ENCODE measurements around a stretch of chr21.

DNA sequence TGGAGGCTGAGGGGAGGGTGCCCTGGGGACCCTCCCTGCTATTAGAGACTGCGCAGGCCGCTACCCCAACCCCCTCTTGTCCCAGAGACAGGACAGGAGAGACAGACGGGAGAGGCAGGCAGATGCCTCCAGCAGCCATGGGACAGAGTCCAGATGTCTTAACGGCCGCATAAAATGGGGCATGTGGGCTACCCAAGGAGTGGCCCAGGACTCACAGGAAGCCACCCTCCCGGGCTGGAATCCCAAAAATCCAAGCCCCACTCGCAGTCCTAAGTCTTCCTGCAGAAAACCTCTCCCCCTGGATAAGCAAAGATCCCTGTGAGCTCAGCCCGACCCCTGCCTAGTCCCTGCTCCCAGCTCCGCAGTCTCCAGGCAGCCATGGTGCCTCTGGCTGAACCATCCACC is 43.6 kb upstream of the COL18A1 start:
- PRO-cap: no peak
- RAMPAGE, long total RNA: no peak

DNA sequence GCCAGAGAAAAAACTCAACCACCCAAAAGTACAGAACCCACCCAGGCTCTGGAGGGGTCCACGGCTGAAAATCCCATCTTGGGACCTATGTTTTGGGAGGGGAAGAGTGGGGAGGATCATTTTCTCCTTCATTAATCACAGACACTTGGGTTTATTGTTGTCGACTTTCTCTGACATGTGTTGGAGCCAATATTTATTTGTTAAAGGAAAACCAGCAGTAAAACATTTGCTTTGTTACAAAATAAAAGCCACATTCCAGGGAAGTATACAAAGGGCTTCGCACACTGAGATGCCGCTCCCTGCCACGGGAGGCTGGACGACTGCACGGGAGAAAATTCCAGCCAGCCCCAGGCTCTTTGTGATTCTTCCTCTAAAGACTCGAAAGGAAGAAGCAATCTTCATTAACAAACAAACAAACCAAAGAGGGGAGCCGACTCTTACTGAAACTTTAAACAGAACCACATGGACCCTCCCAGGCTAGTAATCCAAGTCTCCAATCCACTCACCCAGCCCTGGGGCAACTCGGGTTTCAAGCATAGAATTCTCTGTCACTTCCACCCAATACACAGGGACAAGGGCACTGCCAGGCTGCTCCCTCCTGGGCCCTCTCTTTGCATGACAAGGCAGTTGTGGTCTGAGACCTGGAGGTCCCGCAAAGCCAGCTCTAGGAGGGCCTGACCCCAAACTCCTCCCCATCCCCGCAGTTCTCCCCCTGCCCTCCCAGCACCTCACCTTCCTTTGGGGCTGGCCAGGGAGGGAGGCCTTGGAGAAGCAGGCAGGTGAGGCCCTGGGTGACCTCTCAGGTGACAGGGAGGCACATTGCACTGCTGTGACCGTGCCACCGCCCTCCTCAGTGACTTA is 26.7 kb upstream of the COL18A1 start:
- PRO-cap: no peak
- RAMPAGE, long total RNA: no peak

DNA sequence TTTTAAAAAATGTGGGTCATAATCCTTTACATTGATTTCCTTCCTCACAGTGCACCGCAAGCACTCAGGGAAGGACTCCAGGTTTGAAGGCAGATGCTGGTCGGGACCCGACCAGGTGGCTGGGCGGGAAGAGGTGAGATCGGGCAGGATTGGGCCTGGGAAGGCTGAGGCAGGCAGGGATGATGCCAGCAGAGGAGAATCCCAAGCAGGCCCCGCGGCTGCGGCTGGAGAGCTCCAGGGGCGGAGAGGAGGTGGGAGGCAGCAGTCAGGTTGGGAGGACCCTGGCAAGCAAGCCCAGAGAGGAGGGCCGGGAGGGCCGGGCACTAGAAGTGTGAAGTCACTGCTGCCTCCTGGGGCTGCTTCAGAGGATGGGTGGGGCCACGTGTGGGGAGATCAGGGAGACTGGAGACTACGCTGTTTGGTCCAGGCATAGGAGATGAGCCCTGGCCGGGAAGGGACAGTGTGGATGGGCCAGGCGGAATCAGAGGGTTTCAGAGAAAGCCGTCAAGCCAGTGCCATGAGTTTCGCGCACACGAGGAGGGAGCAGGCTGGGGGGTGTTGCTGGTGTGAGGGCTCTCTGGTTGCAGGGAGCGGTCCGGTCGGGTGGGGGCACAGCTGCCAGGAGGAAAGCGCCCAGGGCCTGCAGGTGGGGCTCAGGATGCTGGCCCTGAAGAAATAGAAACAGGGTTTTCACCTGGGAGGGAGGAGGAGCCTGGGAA is 976 bp upstream of the COL18A1 start:
- PRO-cap: bidirectional peak, plus-strand start at position 364 of the sequence, minus-strand start at position 226 of the sequence
- RAMPAGE, long total RNA: no peak

GRCh38 chr21:45504132-45504629 is 38.1 kb downstream of the SLC19A1 start:
- PRO-cap: no peak
- RAMPAGE, long total RNA: no peak

- PRO-cap: no peak
- RAMPAGE, long total RNA: no peak
Observed at GRCh38 chr21:45509809-45510467, 32.3 kb downstream of the SLC19A1 start.

DNA sequence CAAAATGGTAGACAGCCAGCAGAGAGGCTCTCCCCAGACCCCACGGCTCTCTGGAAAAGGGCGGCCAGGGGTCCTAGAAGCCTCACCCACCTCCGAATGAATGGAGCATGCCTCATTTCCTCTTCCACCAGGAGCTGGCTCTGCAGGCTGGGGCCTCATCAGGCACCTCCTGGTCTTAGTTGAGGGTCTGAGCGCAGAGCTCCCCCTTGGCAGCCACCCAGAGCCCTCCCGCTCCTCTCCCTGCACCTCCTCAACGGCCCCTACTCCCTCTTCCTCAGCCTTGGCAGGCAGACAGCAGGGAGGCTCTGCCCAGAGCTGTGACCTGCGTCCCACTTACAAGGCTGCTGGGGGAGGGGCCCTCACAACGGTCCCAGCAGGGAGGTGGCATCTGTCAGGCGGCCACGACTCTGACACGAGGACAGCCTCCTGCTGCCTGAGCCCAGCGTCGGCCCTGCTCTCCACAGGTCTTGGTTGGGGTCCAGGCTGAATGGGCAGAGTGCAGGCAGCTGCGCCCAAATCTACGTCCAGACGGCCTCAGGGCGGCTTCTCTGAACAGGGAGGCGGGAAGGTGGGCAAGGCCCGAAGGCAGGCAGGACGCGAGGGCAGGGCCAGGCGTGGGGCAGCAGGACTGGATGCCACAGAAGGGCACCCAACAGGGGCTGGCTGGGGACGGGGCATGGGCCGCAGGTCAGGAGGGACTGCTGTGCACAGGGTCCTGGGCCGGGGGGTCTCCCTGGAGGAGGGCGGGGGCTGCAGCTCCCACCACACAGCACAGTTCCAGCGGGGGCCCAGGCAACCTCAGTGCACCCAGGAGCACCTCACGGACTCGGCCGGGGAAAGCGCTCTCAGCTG is 7.6 kb downstream of the SLC19A1 start:
- PRO-cap: no peak
- RAMPAGE, long total RNA: no peak

DNA sequence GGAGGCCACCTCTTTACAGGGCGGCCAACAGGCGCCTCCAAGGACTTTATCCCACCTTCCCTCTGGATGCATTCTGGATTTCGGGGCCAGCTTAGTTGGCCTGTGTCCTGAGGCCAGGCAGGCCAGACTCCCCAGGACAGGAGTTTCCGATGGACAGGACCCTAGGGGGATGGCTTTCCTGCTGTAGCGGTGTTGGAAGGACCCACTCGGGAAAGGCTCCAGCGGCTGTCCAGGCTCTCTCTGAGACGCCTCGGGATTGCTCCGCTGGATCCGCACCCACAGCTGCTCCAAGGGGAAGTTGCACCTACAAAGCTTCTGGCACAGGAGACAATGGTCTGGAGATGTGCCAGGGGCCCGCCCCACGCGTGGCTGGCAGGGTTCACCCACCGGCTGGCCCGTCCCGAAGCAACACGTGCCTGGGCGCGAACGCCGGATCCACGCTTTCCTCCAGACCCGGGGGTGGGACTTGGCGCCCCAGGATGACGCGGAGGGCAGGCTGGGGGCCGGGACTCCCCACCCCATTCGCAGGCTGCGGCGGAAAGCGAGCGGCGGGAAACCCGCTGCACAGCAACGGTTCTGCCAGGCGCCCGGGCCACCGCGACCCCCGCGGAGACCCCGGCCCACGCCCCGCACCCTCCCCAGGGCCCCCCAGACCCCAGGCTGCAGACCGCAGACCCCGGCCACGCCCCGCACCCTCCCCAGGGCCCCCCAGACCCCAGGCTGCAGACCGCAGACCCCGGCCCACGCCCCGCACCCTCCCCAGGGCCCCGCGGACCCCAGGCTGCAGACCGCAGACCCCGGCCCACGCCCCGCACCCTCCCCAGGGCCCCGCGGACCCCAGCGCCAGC is 616 bp downstream of the SLC19A1 start:
- PRO-cap: unidirectional peak, plus-strand start at position 521 of the sequence
- RAMPAGE, long total RNA: no peak

DNA sequence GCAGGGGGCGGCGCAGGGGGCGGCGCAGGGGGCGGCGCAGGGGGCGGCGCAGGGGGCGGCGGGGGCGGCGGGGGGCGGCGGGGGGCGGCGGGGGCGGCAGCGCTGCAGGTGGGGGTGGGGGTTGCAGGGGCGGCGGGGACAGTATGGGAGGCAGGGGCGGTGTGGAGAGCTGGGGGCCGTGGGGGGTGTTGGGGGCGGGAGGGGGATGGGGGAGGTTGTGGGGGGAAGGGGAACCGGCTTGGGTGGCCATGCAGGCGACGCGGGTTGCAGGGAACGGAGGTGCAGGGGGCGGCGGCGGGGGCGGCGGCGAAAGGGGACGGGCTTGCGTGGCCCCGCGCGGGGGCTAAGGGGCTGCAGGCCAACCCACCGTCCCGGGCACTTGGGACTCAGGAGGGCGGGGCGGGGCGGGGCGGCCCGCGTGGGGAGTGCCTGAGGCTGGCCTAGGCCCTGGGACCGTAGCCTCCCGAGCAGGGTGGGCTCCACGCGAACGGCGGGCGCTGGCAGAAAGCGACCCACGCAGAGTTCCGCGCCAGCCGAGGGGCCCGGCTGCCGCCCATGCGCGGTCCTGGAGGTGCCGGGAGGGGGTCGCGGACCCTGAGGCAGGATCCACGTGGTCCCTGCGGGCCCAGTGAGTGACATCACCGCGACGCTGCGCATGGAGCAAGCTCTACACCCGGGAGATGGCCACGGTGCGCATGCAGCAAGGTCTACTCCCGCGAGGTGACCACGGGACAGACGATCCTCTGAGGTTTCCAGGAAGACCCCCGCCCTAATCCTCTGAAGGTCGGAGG is 13.2 kb upstream of the SLC19A1 start:
- PRO-cap: unidirectional peak, plus-strand start at position 218 of the sequence; bidirectional peak, plus-strand start at position 253 of the sequence, minus-strand start at position 275 of the sequence; bidirectional peak, plus-strand start at position 664 of the sequence, minus-strand start at position 567 of the sequence
- RAMPAGE, long total RNA: no peak

- PRO-cap: no peak
- RAMPAGE, long total RNA: no peak
Observed at GRCh38 chr21:45562735-45563415, 20.6 kb upstream of the SLC19A1 start.

- PRO-cap: no peak
- RAMPAGE, long total RNA: no peak
Observed at GRCh38 chr21:45820594-45821099, 160.9 kb upstream of the COL6A1 start.

- PRO-cap: no peak
- RAMPAGE, long total RNA: no peak
Observed at GRCh38 chr21:45894007-45895047, 87.2 kb upstream of the COL6A1 start.

- PRO-cap: bidirectional peak, plus-strand start at chr21:45950924, minus-strand start at chr21:45950867
- RAMPAGE, long total RNA: no peak
Observed at GRCh38 chr21:45950707-45951203, 30.8 kb upstream of the COL6A1 start.

DNA sequence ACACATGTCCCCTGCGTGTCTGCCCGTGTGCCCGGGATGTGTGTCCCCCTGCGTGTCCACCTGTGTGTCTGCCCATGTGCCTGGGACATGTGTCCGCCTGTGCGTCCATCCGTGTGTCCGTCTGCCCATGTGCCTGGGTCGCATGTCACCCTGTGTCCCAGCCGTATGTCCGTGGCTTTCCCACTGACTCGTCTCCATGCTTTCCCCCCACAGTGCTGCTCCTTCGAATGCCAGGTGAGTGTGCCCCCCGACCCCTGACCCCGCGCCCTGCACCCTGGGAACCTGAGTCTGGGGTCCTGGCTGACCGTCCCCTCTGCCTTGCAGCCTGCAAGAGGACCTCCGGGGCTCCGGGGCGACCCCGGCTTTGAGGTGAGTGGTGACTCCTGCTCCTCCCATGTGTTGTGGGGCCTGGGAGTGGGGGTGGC is 5.7 kb downstream of the COL6A1 start:
- PRO-cap: no peak
- RAMPAGE, long total RNA: start-site peak on the plus strand centred at position 225 of the sequence, 20 bp wide, 191 reads; start-site peak on the plus strand centred at position 345 of the sequence, 50 bp wide, 150 reads

- PRO-cap: no peak
- RAMPAGE, long total RNA: no peak
Observed at GRCh38 chr21:46006174-46006563, 24.6 kb downstream of the COL6A1 start.

DNA sequence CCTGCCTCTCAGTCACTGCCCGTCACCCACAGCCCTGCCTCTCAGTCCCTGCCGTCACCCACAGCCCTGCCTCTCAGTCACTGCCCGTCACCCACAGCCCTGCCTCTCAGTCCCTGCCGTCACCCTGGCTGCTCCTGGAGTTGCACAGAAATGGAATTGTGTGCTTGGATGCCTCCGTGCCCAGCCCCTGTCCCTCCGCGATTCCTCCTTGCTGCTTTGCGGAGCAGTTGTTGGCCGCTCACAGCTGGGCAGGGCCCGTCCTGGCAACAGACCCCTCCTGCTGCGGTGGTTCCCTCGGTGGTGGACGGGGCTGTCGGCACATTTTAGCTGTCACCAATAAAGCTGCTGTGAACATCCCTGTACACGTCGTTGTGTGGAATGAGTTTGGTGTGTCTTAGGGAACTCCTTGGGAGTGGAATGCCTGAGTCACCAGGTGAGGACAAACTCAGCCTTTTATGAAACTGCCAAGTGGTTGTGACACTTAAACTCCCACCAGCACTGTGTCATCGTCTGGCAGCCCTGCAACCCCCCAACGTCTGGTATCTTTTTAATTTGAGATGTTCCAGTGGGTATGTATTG is 44.8 kb upstream of the COL6A2 start:
- PRO-cap: unidirectional peak, plus-strand start at position 147 of the sequence
- RAMPAGE, long total RNA: no peak

- PRO-cap: unidirectional peak, plus-strand start at chr21:46062702
- RAMPAGE, long total RNA: no peak
Observed at GRCh38 chr21:46062538-46062889, 35.4 kb upstream of the COL6A2 start.

DNA sequence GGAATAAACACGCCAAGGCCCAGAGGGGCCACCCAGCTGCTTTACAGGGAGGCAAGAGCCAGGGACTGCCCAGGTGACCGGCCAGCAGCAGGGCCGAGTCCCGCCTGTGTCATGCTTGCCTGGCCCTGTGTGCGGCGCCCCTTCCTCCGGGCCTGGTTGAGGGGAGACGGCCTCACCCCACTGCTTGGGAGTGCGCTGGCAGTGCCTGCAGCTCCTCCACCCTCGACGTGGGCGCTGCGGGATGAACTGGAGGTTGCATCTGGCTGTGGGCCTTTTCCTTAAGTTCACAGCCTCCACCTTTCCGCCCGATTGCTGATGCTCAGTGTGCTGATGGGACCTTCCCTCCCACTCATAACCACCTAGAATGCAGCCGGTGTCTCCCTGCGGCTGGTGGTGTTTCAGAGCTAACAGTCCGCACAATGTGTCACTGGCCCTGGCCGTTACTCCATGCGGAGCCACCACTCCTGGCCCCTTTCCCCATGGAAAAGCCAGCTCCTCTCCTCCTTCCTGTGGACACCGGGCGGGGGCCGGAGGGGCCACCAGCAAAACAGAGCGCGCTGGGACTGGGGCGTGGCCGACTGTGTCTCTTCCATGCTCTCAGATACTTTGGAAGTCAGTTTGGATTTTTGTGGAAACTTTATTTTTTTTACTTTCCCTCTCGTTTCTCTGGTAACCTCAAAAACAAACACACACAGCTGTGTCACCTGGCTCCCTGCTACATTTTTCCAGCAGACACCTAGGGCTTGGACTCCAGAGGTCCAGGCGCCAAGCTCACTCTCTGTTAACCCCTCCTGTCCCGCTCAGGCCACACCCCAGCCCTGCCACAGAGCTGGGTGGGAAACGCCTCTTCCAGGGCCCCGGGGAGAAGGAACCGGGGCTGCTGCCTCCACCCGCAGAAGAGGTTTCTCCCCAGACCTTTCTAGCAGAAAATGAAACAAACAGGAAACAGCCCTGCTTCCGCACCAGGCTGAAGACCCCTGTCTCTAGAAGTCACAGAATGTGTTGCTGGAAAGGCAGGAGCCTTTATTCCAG is 32.7 kb upstream of the COL6A2 start:
- PRO-cap: bidirectional peak, plus-strand start at position 731 of the sequence, minus-strand start at position 603 of the sequence
- RAMPAGE, long total RNA: no peak

DNA sequence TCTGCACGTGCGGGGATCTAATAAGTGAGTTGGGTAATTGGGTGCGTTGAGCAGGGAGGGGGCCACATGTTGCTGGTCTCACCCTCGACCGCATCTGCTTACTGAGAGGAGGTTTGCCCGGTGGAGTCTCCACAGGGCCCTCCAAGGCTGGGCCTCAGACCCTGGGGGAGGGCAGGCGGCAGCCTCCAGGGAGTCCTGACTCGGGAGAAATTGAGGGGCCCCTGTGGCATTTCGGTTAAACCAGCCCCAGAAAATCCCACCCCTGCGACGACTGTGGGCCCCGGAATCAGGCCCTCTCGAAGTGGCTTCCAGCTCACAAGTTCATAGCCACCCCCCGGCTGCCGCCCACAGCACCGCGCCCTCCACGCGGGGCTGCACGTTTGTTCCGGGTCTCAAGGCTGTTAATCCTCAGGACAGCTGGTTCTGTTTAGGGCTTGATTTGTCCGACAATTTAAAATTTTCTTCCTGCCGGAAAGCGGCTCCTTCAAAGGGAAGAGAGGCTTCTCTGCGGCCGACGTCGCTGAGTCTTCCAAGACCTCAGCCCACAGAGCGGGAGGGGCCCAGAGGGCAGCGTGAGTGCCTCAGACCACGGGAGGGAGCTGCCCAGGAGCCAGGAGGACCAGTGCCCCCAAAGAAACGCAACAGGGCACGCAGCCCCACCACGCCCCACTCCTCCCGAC is 14.6 kb upstream of the COL6A2 start:
- PRO-cap: bidirectional peak, plus-strand start at position 584 of the sequence, minus-strand start at position 546 of the sequence
- RAMPAGE, long total RNA: no peak

DNA sequence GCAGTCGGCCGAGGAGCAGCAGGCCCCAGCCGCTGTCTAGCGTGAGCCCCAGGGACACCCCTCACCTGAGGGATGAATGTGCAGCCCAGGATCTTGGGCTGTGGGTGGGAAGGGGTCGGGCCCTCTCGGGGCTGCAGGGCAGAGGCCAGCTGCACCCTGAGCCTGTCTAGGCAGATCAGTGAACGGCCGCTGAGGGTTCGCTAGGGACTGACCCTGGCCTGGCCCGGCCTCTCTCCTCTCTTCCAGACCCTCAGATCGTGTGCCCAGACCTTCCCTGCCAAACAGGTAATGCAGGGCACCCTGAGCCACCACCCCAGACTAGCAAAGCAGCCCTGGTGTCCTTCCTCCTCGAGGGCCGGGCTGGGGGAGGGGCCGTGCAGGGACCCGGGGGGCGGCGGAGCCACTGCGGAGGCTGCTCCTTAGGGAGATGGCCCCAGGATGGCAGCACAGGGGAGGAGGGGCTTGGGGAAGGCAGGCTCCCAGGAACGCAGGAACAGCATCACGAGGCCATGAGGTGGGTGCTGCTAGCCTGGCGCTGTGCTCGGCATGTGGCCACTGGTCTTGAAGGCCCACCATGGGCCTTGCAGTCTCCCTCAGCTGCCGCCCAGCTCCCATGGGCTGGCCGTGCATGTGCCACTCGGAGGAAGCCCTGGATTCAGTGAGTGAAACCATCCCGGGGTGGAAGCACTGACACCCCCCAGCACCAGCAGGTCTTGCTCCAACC is 28.5 kb downstream of the COL6A2 start:
- PRO-cap: no peak
- RAMPAGE, long total RNA: no peak

GRCh38 chr21:46142390-46143008 is 12.9 kb downstream of the FTCD start:
- PRO-cap: no peak
- RAMPAGE, long total RNA: no peak